ENCODE results near the genes ARFGAP2, MYBPC3, PSMC3, PTPMT1 and FAM180B.

- RRBS: no CpG with 5 or more reads among the region's 5 CpGs
Measured at GRCh38 chr11:46920620-46921244, 2.4 kb upstream of the LRP4 start.

GRCh38 chr11:46948308-46948752 is 11.8 kb downstream of the CSTPP1 start:
- RRBS: no CpG with 5 or more reads among the region's 2 CpGs

GRCh38 chr11:47176808-47177021 is at the start of gene ARFGAP2:
TSS of gene ARFGAP2 (minus strand) at chr11:47176879.
- RRBS: 2% methylated on average over 8 of the region's 21 CpGs

DNA sequence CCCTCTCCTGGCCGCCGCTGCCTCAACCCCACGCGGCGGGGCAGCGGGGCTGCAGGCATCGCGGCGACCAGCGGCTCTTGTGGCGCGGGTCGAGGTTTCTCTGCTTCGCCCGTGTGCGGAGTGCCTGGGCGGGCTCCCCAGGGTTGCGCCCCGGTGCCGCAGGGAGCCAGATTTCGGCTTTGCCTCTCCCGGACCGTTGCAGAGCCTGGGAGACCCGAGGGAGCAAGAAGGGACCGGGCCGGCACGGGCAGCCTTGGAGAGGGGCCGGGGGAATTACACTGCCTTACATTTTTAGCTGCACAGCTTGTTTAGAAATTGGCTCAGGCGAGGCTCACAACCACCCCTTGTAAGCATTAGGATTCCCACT is 240 bp upstream of the PACSIN3 start:
- RRBS: 0% methylated on average over 3 of the region's 29 CpGs

DNA sequence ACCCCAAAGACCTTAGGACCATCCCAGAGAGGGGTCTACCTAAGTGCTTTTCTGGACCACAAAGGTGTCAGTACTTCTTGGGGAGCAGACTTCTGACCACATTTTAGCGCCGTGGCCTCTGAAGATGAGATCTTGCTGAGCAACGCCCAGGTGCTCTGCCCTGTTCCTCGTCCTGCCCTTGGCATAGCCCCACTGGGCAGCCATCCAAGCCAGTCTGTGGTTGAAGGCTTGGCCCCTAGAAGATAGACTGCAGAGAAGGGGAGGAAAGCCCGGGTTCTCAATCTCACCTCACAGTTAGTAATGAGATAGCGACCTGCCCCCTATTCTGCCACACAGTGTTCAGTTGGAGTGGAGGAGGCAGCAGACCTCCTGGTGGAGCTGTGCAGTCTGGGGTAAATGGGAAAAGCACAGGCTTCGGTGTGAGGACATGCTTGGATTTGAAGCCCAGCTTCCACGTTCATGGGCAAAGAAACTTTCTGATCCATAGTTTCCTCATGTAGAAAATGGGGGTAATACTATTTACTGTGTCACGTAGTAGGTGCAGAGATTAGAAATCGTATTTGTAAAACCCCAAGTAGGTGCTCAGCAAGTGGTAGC is 26.8 kb downstream of the MYBPC3 start:
- RRBS: no CpG with 5 or more reads among the region's 10 CpGs

GRCh38 chr11:47338338-47338714 is 14.2 kb downstream of the MYBPC3 start:
- RRBS: 14% methylated on average over 2 of the region's 20 CpGs

DNA sequence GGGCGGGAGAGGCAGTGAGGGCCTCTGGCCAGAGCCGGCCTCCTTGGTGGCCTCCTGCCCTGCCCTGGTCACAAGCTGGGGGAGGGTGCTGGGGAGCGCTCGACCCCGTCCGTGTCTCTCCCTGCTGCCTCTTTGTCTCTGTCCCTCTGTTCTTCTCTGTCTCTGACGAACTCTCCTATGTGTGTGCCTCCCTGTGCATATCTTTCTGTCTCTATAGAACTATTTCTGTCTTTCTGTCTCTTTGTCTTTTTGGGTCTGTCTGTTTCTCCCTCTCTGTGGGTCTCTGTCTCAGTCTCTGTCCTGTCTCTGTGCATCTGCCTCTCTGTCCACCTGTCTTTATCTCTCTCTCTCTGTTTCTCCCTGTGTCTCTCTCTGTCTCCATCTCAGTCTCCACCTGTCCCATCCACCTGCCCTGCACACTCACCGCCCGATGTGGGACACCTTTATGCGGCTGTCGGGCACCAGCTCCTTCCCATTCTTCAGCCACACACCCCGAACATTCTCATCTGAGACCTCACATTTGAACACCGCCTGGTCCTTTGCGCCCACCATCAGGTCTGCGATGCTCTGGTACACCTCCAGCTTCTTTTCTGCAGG is 10.8 kb downstream of the MYBPC3 start:
- RRBS: no CpG with 5 or more reads among the region's 15 CpGs

- RRBS: no CpG with 5 or more reads among the region's 16 CpGs
Measured at GRCh38 chr11:47352430-47353452, at the start of gene MYBPC3. TSS of gene MYBPC3 (minus strand) at chr11:47352702.

GRCh38 chr11:47357260-47357805 is 4.8 kb upstream of the MYBPC3 start:
- RRBS: no CpG with 5 or more reads among the region's 11 CpGs

DNA sequence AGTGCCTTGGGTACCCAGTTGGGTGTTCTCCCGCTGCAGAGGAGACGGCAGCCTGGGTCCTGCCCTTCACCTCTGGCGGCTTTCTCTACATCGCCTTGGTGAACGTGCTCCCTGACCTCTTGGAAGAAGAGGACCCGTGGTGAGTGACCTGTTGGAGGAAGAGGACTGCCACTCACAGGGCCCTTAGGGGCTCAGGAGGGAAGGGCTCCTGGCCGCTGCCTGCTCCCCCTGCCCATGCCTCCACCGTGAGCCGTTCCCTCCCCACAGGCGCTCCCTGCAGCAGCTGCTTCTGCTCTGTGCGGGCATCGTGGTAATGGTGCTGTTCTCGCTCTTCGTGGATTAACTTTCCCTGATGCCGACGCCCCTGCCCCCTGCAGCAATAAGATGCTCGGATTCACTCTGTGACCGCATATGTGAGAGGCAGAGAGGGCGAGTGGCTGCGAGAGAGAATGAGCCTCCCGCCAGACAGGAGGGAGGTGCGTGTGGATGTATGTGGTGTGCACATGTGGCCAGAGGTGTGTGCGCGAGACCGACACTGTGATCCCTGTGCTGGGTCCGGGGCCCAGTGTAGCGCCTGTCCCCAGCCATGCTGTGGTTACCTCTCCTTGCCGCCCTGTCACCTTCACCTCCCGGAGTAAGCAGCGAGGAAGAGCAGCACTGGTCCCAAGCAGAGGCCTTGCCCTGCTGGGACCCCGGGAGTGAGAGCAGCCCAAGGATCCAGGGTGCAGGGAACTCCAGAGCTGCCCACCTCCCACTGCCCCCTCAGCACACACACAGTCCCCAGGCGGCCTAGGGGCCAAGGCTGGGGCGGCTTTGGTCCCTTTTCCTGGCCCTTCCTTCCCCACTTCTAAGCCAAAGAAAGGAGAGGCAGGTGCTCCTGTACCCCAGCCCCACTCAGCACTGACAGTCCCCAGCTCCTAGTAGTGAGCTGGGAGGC is 6.9 kb downstream of the SLC39A13 start:
- RRBS: 84% methylated on average over 6 of the region's 33 CpGs

DNA sequence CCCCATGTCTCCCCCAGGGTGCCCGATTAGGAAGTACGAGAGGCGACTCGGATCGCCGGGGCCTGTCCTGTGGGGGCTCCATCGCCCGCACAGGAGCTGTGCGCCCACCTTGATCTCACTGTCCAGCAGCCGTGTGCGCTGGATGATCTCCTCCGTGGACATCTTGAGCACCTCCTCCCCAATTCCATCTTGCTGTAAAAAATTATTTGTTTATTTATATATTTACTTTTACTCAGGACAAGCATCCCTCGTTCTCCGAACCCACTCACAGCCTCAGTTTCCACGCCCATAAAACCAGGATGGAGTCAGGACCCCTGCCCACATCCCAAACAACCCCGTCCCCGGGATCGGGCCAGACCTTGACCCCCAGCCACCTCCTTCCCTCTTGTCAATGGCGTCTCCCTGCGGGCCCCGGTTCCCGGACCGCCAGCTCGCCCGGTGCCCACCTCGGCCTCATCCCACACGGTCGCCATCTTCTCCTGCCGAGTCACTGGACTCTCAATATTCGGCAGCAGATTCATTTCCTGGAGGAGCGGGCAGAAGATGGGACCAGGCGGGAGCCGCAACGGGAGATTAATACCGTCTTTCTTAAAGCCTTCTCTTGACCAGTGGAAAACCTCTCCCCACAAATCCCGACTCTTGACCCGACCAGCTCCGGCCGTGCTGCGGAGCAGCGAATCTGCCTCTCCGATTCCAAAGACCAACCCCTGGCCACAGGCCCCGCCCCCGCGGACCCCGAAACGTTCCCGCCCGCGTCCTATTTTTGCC is at the start of gene PSMC3:
Gene PSMC3, minus strand, starts transcription at position 681 of the 768 bp plus-strand sequence.
- RRBS: 2% methylated on average over 15 of the region's 50 CpGs

GRCh38 chr11:47431396-47431796 is 5.2 kb upstream of the PSMC3 start:
- RRBS: no CpG with 5 or more reads among the region's 2 CpGs

- RRBS: no CpG with 5 or more reads among the region's 11 CpGs
Measured at GRCh38 chr11:47442459-47442946, 6.4 kb downstream of the RAPSN start.

DNA sequence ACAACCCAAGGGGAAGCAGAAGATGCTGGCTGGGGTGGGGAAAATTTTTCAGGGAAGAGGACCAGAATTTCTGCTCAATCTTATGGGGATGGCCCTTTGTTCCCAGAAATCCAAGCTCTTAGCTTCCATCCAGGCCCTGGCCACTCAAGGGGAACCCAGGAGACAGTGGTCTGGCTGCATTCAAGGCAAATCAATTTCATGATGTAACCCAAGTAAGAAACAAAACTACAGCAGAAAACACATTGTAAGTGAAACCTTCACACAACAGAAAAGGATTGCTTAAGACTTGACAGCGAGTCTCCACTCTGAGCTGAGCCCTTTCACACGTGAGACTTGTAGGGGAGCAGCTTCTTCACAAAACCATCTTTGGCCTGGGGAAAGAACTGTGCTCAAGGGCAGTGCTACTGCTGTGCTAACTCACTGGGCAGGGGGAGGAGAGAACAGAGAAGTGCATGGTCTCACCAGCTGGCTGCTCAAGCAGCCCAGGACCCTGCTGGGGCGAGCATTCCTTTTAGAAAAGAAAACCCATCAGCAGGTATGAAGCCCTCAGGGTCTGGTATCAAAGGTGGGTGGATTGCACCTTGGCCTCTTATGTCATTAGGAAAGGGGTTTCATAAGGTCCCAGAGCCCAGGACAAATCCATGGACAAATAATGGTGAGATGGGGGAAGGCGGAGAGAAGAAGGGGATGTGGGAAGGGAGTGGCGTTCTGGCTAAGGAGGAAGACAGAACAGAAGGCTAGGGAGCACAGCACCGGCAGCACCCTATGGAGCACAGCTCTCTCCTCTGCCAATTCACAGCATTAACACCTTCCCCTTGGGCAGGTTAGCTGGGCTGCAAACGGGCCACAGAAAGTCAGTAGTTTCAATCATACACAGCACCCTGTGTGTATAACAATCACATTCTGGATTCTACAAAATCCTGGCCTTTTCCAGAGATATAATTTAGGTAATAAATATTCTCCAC is 20.6 kb upstream of the RAPSN start:
- RRBS: no CpG with 5 or more reads among the region's 7 CpGs

DNA sequence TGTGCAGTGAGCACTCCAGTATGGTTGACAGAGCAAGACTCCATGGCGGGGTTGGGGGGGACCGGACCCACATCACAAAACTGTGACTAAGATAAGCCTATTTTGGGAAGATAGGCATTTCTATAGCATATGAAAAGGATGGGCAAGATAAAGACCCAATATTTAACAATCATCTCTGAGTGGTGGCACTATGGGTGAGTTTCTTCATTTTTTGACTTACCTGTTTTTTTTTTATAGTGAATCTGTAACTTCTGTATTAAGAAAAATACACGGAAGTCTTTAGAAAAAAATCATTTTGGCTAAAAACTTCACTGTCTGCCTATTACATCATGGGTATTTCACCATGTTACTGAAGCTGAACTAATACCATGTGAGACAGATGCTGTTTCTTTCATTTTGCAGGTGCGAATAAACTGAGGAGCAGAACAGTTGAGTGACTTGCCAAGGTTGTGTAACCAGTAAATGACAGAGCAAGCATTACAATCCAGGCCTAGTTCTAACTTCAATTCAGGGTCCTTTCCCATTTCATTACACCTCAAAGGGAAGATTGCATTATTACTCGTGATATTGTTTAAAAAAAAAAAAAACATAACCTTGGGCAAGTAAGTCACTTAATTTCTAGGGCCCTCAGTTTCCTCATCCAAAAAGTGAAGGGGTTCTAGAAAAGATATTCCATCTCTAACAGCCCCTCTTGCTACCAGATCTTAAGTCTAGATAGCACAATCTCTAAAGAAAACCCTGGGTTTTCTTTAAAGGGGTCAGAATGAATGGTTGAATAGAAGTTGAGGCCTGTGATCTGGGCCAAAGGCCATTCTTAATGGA is 2.3 kb downstream of the CELF1 start:
- RRBS: 98% methylated on average over 2 of the region's 5 CpGs

DNA sequence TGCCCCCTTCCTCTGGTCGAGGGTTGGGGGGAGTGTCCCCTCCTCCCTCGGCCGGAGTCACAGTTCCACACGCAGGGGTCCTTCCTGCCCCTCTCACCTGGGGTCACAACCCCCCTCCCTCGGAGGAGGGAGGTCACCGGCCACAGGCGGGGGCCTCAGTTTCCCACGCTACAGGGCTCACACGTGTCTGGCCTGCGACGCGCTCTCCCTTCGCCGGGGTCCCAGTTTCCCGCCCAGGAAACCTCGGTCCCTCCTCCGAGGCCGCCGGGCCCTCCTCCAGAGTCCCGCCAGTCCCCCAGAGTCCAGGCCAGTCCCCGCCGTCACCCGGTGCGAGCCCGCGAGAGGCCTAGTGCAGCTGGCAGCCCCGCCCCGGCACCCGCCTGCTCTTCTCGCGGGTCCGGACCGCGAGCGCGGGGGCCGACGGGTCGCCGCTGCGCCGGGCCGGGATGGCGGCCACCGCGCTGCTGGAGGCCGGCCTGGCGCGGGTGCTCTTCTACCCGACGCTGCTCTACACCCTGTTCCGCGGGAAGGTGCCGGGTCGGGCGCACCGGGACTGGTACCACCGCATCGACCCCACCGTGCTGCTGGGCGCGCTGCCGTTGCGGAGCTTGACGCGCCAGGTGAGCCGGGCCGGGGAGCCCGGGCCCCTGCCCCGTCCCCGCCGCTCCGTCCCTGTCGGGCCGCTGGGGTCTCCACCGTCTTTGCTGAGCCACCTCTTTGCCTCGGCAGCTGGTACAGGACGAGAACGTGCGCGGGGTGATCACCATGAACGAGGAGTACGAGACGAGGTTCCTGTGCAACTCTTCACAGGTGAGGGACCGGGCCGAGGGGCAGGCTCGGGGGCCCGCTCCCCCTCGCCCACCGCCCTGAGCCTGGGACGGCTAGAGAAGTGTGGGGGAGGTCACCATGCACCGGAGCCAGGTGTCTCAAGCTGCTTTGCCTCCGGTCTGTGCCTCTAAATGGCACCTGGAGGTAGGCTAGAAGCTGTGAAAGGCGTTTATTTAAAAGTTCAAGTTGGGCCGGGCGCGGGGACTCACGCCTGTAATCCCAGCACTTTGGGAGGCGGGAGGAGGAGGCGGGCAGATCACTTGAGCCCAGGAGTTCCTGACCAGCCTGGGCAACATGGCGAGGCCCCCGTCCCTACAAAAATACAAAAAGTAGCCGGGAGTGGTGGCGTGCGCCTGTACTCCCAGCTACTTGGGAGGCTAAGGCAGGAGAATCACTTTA is at the start of gene PTPMT1:
Gene PTPMT1, plus strand, starts transcription at position 423 of the 1,227 bp plus-strand sequence.
- RRBS: 3% methylated on average over 63 of the region's 105 CpGs

GRCh38 chr11:47586405-47586871 is at the start of gene FAM180B:
TSS of gene FAM180B (plus strand) at chr11:47586678.
- RRBS: no CpG with 5 or more reads among the region's 6 CpGs

- RRBS: no CpG with 5 or more reads among the region's 8 CpGs
Measured at GRCh38 chr11:47606347-47607217, 12.4 kb upstream of the C1QTNF4 start.

GRCh38 chr11:47611383-47611938 is 17.2 kb upstream of the C1QTNF4 start:
- RRBS: no CpG with 5 or more reads among the region's 6 CpGs

GRCh38 chr11:47641356-47641793 is 984 bp downstream of the MTCH2 start:
- RRBS: no CpG with 5 or more reads among the region's 6 CpGs

All from hTERT-HM (cell line).